Measurements from ENCODE around the gene CMTM6.

DNA sequence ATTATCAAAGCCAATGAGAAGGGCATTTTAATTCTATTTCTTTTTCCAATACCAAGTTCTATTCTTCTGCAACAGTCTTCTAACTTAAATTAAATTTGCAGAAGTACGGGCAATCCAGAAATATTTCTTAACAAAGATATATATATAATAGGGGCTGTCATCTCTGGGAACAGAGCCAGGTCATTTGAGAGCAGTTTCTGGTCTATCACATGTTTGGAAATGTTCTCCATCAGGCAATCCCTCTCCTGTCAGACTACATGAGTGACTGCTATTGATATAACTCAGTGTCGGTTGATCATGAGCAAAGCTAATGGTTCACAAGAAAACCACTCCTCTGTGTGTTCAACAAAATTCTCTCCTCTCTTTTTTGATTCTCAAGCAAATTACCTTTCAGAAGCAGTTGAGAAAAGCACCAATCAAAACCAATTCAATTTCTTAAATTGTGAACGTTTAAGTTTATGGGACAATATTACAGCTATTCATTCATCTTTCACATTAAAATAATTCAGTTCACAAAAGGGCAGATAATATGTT is 153.0 kb upstream of the TGFBR2 start:
- PRO-cap: no peak
- RAMPAGE, long total RNA: no peak

GRCh38 chr3:30527585-30528281 is 78.7 kb upstream of the TGFBR2 start:
- PRO-cap: no peak
- RAMPAGE, long total RNA: no peak

GRCh38 chr3:30602771-30603445 is 3.5 kb upstream of the TGFBR2 start:
- PRO-cap: no peak
- RAMPAGE, long total RNA: no peak

GRCh38 chr3:30614192-30614828 is 7.9 kb downstream of the TGFBR2 start:
- PRO-cap: no peak
- RAMPAGE, long total RNA: no peak

GRCh38 chr3:30644083-30644576 is 37.7 kb downstream of the TGFBR2 start:
- PRO-cap: unidirectional peak, minus-strand start at chr3:30644232; unidirectional peak, minus-strand start at chr3:30644319
- RAMPAGE, long total RNA: no peak

DNA sequence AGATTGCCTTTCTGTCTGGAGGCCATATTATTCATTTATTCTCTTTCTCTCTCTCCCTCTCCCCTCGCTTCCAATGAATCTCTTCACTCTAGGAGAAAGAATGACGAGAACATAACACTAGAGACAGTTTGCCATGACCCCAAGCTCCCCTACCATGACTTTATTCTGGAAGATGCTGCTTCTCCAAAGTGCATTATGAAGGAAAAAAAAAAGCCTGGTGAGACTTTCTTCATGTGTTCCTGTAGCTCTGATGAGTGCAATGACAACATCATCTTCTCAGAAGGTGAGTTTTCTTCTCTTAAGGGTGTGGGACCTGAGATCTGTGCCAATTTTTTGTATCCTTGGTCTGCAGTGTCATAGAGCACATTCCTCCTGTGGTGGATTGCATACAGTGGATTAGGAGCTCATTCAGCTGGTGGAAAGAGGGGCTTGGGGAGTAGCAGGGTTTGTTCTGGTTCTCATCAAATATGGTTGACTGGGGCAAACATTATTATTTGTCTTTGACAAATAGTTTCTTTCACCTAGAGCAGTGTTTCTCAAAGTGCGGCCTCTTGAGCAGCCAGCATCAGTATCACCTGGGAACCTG is 43.9 kb downstream of the TGFBR2 start:
- PRO-cap: no peak
- RAMPAGE, long total RNA: no peak

- PRO-cap: no peak
- RAMPAGE, long total RNA: no peak
These were observed 62.7 kb downstream of the TGFBR2 start for GRCh38 chr3:30668802-30669857.

DNA sequence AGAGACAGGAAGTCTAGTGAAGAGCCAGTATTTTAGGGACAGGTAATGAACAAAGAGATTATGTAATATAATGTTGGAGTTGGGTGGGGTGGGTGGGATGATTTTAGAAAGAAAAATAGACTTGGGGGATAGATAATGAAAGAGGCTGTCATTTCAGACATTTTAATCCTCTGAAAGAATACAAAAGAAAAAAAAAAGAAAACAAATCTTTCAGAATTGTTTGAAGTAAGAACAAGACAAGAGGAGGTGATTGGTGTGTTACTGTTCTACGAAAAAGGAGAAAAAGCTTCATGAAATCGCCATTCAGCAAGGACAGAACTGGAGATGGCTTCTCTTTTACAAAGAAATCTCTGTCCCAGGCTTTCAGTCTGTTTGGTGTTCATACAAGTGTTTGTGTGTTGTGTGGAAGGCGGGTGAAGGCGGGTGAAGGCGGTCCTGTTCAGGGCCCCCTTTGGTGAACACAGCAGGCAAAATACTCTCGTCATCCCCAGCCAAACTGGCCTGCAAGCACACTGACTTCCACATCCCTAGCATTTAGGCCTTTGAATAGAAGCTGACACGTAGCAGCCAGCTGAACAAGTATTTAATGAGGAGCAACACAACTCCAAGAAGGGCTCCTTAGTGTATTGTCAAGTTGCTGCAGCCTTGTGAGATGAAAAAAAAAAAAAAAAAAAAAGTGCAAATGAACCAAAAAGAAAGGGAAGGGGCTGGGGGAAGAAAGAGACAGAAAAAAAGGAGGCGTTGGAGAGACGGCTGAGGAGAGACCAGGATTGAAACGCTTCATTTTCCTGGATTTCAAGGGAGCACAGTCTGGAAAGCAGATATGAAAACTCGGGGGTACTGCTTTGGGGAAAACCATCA is 74.3 kb downstream of the TGFBR2 start:
- PRO-cap: no peak
- RAMPAGE, long total RNA: no peak

- PRO-cap: no peak
- RAMPAGE, long total RNA: no peak
These were observed 77.5 kb downstream of the TGFBR2 start for GRCh38 chr3:30683857-30684305.

GRCh38 chr3:31265615-31266094 is 267.1 kb upstream of the STT3B start:
- PRO-cap: no peak
- RAMPAGE, long total RNA: no peak

DNA sequence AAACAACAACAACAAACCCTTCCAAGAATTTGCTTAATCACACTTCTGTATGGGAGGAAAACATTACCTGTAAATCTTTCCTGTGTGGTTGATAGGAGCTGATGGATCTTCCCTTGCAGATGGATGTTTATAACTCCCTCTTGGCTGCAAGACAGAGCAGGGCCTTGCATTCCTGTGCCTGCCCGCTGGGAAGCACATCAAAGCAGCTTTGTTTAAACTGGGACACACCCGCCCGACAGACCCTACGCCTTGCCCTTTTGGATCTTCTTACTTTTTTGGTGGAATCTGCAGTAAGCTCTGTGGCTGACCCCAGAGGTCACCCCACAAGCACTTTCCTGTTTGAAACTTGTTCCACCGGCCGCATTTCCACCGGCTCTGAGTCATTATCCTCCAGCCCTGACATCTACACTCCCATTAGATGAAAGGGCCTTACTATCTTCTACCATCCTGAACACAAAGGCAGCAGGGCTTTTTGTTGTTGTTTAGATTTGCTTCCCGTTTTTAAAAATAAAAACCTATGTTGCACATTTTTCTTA is 244.1 kb upstream of the STT3B start:
- PRO-cap: no peak
- RAMPAGE, long total RNA: no peak

GRCh38 chr3:31606183-31606844 is 73.6 kb downstream of the STT3B start:
- PRO-cap: no peak
- RAMPAGE, long total RNA: no peak

DNA sequence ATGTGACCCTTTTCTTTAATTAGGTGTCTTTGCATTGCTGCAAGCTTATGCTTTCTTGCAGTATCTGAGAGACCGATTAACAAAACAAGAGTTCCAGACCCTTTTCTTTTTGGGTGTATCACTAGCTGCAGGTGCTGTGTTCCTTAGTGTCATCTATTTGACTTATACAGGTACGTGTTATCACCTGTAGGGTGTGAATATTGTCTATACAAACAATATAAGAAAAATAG is 84.1 kb downstream of the STT3B start:
- PRO-cap: no peak
- RAMPAGE, long total RNA: no peak

GRCh38 chr3:31733246-31733619 is 200.5 kb downstream of the STT3B start:
- PRO-cap: no peak
- RAMPAGE, long total RNA: no peak

DNA sequence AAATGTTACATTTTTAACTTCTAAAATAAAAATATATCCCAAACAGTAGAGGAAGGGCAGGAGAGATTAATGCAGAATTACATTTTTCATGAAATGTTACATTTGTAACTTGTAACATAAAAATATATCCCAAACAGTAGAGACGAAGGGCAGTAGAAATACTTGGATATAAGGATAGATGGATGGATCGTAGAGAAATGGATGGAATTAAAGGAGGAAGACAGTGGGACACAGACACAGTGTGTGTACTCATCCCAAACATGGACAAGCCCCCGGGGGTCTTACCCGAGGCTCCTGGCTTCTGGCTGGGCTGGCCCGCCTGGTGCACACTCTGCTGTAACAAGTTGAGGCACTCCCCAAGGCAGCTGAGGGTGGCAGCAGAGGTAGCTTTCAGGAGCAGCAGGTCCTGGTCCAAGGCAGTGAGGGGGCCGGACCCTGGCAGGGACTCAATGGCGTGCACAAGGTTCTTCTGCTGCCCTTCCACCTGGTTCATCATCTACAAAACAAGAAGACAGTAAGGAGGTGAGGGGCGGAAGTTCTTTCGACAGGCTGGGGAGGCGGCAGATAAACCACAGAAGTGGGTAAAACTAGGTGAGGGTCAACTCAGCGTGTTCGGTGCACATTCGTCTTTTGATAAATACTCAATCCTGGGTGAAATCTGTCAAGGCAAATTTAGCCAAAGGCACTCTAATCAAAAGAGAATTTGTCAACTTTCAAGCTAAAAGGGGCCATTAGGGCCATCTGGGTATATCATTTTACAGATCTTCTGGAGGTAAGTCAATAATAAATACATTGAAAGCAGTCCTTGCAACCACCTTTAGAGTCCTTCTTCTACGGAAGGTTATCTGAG is 215.1 kb downstream of the STT3B start:
- PRO-cap: no peak
- RAMPAGE, long total RNA: no peak

DNA sequence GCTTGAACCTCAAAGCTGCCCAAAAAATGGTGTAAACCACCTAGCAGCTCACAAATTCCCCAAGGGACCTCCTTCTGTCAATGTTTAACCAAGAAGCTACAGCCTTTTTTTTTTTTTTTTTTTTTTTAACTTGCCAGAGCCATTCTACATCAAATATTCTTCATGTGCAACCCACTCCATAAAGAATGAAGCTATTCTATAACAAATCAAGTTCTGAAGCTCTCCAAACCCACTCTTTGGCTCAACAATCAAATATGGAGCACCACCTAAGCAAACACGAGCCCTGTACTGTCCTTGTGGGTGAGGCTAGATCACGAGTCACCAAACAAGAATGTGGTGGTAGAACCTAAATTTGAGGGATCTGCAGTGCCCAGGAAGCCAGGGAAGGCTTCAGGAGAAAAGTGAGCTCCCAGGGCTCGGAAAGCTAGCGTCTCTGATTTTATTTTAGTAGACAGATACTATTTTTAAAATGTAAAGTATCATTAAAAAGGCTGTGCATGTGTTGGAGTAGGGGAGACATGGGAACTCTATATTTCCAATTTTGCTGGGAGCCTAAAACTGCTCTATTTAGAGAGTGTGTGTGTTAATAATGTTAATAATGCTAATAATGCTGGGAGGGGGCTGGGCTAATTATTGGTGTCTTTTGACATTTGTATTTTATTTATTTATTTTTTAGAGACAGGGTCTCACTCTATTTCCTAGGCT is 20.0 kb downstream of the OSBPL10 start:
- PRO-cap: no peak
- RAMPAGE, long total RNA: no peak

GRCh38 chr3:32109348-32109866 is 3.0 kb downstream of the GPD1L start:
- PRO-cap: no peak
- RAMPAGE, long total RNA: no peak

- PRO-cap: no peak
- RAMPAGE, long total RNA: no peak
These were observed 30.5 kb downstream of the CMTM7 start for GRCh38 chr3:32421870-32422800.

DNA sequence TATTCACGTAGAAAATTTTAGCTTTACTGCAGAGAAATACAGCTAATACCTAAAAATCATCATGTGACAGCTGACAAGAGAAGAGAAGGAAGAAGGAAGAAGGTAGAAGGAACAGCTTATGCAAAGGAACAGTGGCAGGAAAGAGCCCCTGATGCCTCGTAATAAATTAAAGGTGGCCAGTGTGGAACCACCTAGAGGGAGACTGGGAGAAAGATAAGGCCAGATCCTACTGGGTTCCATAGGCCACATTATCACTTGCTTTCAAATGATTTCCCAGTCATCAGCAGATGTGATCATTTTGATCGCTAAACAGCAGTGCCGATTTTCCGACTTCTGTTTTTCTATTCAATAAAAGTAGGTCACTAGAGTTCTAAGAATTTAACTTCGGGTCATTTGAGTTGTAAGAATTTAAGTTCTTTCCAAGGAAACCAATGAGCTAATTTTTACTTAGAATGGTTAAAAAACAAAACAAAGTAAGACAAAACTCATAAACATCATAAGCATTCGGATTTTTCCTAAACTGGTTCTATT is 1.3 kb downstream of the CMTM6 start:
- PRO-cap: no peak
- RAMPAGE, long total RNA: no peak

GRCh38 chr3:32502686-32503101 is at the start of gene CMTM6:
CMTM6 (minus strand) TSS chr3:32502852.
- PRO-cap: bidirectional peak, plus-strand start at chr3:32502918, minus-strand start at chr3:32502789
- RAMPAGE, long total RNA: start-site peak on the minus strand at chr3:32502814-32502835, 115 and 34 reads in 2 replicates

All from OCI-LY7 (cell line).